Measurements from ENCODE around the genes PRAC1 and HOXB13.

- RRBS: no CpG with 5 or more reads among the region's 6 CpGs
Measured at GRCh38 chr17:47950247-47950902, 7.3 kb downstream of the PRR15L start.

DNA sequence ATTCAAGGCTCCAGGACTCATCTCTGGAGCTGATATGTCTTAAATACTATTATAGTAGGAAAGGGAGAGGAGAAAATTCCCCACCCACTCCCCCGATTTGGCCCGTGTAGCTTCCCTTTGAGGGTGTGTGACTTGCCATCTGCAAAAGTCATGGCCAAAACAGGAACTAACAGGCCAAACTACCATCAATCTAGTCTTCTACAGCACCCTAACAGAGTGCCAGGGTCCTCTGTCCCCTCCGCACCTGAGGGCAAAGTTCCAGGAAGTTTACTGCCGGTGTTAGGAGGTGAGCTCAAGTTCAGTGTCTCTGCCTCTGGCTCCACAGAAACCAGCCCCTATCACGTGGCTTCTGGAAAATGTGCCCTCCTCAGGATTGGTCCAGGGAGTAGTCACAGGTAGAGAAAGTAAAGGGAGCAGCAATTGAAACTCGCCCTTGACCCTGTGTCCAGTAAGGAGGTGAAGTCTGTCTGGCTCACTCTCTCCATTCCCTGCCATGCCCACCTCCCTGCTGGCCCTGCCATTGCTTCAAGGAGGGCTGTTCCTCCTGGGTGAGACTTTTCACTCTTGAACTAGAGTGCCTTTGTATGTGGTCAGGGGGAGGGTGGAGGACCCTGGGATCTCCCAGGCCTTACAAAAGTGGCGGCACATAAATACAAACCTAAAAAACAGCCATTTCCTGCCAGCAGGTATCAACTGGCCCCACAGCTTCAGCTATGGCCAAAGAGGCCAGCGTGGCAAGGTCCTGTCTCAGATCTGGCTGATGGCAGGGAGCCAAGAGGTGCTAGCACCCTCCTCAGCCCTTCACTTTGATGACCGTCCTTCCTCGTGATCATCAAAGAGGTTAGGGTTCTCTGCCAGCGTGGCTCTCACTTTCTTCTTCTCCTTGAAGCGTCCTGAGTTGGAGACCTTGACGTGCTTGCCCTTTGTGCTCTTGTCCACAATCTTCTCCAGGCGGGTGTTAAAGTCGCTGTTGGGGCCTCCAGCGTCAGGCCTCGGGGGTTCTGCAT is 5.3 kb downstream of the PRR15L start:
- RRBS: no CpG with 5 or more reads among the region's 17 CpGs

DNA sequence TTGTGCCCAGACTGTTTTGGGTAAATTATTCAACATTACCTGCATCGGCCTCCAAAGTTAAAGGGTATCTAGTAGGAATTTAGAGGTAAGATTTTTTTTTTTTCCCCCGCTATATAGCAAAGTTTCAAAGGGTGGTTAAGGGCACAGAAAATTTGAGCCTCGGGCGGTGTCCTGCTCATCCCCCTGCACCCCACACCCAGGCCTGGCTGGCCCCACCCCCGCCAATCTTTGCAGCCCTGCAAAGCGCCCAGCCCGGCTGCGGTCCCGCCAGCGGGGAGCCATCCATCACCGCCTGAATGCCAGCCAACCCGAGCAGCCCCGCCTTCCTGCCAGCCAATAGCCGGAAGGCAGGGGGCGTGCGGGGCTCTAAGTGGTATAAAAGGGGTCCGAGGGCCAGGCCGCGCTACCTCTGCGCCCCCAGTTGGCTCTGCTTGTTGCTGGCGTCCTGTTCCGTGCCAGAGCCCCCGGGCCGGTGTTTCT is 14.4 kb downstream of the COPZ2 start:
- RRBS: 2% methylated on average over 8 of the region's 24 CpGs

DNA sequence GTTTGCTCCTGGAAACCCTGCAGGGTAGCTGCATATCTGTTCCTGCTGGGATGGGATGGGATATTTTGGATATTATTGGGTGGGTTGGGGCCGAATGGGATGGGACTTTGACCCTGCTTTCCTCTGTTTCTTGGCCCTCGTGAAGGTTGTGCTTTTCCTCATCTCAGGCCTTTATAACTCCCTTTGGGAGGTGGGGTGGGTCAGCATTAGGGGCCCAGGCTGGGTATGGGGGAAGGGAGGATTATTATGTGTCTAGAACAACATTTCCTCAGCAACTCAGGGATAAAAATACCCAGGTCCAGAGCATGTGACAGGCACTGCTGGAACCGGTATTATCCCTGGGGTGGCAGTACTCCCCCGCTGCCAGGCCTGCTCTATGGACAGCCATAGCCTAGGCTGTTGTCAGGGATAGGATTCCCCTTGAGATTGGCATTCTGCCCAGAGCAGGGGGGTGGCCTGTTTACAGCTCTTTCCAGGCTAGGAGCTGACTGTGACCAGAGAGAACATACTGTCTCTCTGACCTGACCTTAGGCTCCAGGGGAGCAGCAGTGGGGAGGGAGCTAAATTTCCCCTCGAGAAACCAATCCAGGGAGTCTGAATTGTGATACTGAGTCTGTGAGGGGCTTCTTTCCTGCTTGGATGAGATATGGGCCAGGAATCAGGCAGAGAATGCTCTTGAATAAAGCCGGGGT is 5.1 kb downstream of the NFE2L1 start:
- RRBS: no CpG with 5 or more reads among the region's 6 CpGs

DNA sequence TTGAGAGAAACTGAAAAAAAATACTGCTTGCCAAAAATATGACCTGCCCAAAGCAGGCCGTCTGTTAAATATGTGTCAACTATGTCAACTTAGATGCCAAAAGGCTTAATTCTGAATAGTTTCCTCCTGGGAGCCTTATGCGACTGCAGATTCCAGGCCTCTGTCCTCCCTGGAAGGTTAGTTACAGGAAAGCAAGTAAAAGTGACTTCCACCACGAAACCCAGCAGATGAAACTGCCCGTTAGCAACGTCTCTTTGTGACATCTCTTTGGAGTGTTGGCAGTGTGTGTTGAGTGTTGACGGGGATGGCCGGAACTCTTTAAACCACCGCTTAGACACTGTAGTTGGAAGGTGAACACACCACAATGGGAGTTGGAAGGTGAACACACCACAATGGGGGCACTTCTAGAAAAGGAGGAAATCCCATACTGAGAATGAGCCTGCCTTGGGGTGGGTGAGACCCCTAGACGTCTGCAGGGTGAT is 908 bp downstream of the SKAP1 start:
- RRBS: no CpG with 5 or more reads among the region's 9 CpGs

GRCh38 chr17:48528638-48529195 is 2.1 kb downstream of the HOXB1 start:
- RRBS: no CpG with 5 or more reads among the region's 8 CpGs

- RRBS: 55% methylated on average over 3 of the region's 12 CpGs
Measured at GRCh38 chr17:48556135-48557379, 11.6 kb upstream of the HOXB2 start.

- RRBS: no CpG with 5 or more reads among the region's 16 CpGs
Measured at GRCh38 chr17:48559898-48560971, 15.3 kb upstream of the HOXB2 start.

- RRBS: no CpG with 5 or more reads among the region's 9 CpGs
Measured at GRCh38 chr17:48630303-48630788, 4.2 kb upstream of the HOXB9 start.

DNA sequence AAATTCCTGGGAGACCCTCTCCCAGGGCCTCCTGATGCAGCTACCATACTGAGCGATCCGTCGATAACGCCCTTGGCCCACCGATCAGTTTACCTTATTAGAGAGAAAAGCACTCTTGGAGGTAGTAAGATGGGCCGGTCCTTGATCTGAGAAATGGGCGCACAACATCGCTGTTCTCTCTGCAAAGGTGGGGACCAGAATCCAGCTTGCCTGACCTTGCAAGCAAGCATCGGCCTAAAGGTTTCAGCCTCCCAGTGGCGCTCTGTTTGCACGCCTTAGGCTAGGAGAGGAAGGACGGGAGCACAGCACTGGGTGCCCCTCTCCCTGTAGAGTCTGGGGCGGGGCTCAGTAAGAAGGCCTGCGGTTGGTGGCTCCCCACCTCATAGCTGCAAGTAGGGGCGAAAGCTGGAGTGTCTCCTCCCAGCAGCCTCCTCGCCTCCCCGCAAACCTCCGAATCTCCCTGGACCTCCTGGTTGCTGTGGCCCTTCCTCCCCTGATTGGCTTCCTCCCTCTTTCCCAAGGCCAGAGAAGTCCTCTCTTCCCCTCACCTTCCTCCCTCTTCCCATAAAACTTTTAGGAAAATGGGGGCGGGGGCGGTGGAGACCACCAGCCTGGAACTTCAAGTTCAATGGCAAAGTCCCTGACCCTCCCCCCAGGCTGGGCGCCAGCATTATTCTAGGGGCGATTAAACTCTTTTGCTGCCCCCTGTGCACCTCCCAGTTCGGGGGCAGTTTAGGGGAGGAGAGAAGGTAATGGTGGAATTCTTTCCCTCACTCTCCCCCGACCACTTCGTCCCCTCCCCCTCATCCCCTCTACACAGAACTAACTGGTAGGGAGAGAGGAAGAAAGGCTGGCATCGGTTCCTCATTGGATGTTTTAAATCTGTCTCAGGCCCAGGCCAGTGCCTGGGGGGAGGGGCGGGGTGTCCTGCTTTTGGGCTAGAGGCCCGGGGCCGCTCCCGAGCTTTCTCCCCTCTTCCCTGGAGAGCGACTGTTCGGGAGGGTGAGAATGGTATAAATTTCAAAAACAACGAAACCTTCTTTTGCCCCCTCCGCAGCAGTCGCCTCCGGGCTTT is at the start of gene PRAC1:
TSS of gene PRAC1 (minus strand) at position 294 of the 1,075 bp plus-strand sequence.
- RRBS: 22% methylated on average over 6 of the region's 36 CpGs

DNA sequence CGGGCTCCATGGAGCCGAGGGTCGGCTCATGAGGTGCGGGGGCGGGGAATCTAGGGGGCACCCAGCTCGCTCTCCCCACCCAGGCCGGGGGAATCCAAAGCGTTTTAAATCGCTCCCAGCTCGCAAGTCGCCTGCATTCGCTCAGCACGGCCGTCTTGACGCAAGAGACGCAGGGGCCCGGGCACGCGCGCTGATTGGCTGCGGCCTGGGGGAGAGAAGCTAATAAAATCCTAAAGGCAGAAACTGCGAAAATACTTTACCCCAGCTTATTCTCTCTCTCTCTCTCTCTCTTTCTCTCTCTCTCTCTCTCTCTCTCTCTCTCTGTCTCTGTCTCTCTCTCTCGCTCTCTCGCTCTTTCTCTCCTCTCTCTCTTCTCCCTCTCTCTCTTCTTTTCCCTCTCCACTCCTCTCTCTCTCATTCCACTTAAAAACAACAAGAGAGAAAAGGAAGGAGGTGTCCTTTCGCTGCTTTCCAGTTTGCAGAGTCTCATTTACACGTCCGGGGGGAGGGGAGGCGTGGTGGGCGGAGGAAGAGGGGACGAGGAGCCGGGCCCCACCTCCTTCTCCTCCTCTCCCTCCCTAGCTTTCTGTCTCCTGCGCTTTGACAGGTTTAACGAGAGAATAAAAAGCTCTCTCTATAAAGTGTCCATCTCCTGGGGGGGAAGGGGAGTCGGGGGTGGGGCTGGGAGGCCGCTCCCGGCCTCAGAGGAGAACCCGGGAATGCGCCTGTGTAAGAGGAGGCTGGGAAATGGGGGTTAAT is at the start of gene HOXB13:
TSS of gene HOXB13 (minus strand) at position 167 of the 759 bp plus-strand sequence.
- RRBS: 5% methylated on average over 19 of the region's 38 CpGs

DNA sequence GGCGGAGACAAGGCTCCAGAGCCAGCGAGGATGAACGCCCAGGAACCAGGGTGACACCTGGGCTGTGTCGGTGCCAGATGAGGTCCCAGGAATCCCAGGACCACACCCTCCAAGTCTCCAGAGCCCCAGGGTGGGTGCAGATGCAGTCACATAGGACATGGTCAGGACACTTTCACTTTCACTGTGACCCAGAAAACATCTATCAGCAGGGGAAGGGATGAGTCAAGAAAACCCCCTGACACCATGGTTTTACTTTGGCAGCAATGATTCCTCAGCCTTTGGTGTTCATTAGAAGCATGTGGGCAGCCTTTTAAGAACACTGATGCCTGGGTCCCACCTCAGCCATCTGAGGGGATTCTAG is 25.4 kb downstream of the TTLL6 start:
- RRBS: no CpG with 5 or more reads among the region's 4 CpGs

DNA sequence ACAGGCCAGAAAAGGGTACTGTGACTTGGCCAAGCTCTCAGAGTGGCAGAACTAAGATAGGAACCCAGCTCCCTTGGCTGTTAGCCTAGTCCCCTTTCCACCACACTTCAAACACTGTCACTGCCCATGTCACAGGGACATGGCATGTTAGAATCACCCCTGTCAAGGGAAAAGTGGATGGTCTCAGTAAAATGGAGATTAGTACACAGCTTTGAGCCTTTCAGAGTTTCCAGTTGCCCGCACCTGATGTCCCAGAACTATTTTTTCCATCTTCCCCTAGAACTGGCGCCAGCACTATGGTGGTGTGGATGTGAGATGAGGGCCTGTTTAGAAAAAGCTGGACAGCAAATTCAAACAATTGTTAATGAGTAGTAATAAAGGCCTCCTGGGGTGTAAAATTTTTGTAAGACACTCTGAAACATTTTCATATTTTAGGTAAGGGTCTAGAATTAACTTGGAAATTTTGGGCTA is 1.8 kb downstream of the CALCOCO2 start:
- RRBS: no CpG with 5 or more reads among the region's 2 CpGs

DNA sequence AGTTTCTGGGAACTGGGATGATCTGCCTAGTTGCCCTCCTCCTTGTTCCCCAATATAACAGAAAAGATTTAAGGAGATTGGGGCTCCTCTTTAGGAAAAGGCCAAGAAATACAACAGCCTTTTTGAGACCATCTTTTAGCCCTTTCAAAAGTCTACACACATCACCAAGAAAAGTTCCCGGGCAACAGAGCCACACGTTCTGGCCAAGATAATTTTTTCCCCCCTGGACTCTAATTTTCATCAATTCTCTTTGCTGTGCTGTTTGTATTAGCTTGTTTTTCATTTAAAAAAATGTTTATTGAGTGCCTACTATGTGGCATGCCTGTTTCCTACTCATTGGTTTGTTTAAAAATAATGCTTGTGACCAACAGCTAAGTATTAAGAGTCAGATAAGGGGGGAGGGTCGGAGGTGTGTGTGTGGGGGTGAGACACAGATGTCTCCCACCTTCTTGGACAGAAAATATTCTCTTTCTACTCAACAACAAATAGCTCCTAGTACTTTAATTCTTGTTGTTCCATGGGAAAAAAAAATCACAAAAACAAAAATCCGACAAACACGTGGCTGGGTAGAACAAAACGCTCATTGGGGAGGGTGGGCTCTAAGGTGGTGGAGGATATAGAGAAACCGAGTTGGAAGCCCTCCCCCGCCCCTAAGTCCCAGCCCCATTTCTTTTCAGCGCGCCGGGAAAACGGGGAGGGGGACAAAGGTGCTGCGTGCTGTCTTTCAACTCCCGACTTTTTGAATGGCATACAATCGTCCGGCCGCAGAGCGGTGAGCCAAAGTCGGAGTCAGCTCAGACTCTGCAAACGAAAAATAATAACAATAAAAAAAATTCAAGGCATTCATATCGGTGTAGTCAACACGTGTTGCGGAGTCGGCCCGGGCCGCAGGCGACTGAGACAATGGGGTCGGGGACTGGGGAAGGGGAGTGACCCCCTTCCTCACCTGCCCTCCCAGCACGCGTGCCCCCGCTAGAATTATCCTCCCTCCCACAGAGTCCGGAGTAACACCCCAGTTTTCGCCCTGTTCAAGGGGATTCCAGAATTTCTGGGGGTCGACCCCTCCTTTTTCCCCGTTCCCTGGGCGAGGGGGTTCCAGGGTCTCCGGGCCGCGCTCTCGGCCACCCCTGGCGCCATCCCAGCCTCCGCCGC is 2.0 kb upstream of the IGF2BP1 start:
- RRBS: 6% methylated on average over 15 of the region's 43 CpGs

- RRBS: no CpG with 5 or more reads among the region's 4 CpGs
Measured at GRCh38 chr17:49201252-49201585, 9.2 kb downstream of the GNGT2 start.

DNA sequence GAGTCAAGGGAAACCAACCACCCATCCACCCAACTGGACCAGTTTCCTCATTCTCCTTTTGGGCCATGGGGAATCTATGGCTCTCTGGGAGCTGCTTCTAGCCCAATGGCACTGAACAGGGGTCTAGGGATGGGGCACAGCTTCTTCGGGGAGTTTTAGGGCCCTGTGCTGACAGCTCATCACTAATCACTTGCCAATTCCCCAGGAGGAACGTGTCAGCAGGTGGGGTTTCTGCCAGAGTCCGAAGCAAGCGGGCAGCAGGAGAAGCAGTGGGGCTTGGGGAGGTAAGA is 5.2 kb downstream of the PHOSPHO1 start:
- RRBS: no CpG with 5 or more reads among the region's 4 CpGs

- RRBS: no CpG with 5 or more reads among the region's 9 CpGs
Measured at GRCh38 chr17:49259714-49260015, 29.1 kb upstream of the PHOSPHO1 start.

GRCh38 chr17:49360426-49360827 is 1.6 kb downstream of the ZNF652 start:
- RRBS: no CpG with 5 or more reads among the region's 5 CpGs

DNA sequence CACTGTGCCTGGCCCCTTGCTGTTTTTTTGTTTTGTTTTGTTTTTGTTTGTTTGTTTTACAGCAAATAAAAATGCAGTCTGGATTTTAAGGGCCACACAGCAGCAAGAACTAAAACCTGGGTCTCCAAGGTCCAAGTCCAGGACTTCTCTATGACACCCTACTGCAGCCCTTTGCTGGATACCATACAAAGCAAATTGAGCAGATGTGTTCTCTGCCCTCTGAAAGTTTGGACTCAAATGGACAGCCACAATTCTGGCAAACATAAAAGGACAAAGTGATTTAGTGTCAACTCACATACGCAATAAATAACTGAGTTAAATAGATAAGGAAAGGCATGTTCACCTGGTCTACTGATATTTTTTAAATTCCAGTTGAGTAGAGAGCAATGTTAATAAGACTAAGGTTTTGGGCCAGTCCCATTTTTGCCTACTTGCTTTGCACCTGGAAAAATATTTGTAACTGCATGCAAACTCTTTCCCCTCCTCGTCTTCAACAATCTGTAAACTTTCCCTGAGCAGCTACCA is 7.7 kb upstream of the ZNF652 start:
- RRBS: no CpG with 5 or more reads among the region's 2 CpGs